ENCODE measurements around the gene ARPC5.

- PRO-cap, 3 experiments, result no peak in any of the 3 experiments
- RAMPAGE, long total RNA, 4 experiments, result no peak in any of the 4 experiments
- RRBS, result no CpG with 5 or more reads among the region's 7 CpGs
Observed at GRCh38 chr1:183134534-183135457, 51.3 kb upstream of the LAMC2 start.

- PRO-cap, 3 experiments, result no peak in any of the 3 experiments
- RAMPAGE, long total RNA, 4 experiments, result no peak in any of the 4 experiments
- RRBS, result no CpG with 5 or more reads among the region's 6 CpGs
Observed at GRCh38 chr1:183304495-183305124, 113.6 kb downstream of the NMNAT2 start.

DNA sequence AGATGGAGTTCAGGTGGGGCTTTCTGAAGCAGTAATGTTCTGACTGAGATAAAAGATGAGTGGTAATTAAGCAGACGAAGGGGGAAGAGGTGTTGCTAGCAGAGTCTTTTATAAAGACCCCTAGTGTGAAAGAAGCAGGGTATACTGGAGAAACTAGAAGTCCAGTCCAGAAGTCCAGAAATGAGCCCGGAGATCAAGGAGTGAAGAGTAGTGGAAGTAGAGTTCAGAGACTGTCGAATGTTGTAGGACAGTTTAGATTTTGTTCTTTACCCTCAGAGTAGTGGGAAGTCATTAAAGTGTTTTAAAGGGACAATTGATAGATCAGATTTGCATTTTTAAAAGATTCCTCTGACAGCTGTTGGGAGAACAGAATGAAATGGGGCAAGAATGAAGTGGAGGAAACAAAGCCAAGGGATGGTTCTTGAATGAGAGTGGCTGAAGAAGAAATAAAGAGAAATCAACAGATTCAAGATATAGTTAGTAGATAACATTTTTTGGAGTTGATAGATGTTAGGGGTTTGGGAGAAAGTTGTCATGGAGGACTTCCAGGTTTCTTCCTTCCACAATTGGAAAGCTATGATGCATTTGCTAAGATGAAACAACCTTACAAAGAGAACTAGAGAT is 39.2 kb downstream of the SMG7 start:
- PRO-cap, 3 experiments, result no peak in any of the 3 experiments
- RAMPAGE, long total RNA, 4 experiments, result no peak in any of the 4 experiments
- RRBS, result no CpG with 5 or more reads among the region's 3 CpGs

DNA sequence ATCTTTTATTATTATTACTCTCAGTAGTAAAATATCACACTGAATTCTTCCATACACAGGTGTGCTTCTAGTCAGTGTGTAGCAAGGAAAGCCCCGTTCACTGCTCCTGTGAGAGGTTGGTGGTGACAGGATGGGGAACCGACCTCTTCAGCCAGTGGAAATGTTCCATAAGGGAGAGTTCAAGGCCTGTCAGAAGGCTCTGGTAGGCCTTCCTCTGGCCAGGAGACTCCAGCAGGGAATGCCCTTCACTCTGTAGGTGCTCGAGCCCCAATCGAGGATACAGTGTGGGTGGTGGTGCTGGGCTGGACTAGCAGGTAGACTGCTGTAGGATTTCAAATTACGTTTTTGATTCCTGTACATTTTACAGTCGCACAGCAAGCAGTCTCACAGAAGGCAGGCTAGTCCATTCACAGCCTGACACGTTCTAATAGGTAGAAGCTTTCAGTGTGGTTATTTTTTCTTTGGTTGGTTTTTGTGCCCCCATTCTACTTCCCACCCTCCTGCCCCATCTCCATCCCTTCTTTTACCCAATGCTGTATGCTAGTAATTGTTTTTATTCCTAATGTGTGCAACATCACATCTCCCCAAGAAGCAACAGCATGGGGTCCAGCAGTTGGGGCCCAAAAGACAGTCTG is 37.8 kb downstream of the NCF2 start:
- PRO-cap, 3 experiments, result peak in 1 of 3 experiments; most common plus-strand start position 273 of the sequence (in 1)
- RAMPAGE, long total RNA, 4 experiments, result no peak in any of the 4 experiments
- RRBS, result no CpG with 5 or more reads among the region's 7 CpGs

GRCh38 chr1:183567495-183567928 is 22.7 kb downstream of the NCF2 start:
- PRO-cap, 3 experiments, result no peak in any of the 3 experiments
- RAMPAGE, long total RNA, 4 experiments, result no peak in any of the 4 experiments
- RRBS, result no CpG with 5 or more reads among the region's 4 CpGs

DNA sequence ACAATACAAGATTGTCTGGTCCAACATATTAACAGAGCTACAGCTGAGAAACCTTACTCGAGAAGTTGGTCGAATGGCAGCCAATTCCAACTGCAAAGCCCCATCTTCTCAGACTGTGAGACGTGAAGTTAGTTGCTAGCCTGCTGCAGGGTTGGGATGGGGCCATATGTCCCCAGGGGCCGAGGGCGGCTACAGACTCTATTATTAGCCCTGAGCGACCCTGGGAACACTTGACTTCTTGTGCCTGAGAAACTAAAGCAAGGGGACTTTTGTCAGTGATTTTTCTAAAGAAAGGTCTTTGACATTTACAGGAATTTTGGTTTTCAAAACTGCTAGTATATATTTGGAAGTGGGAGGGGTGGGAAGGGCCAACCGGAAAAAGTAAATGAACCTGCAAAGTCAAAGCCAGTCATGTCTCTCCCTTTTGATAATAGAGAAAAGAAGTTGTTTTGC is 13.7 kb downstream of the NCF2 start:
- PRO-cap, 3 experiments, result no peak in any of the 3 experiments
- RAMPAGE, long total RNA, 4 experiments, result no peak in any of the 4 experiments
- RRBS, result no CpG with 5 or more reads among the region's 7 CpGs

- PRO-cap, 3 experiments, result peak in 2 of 3 experiments; most common minus-strand start chr1:183604993 (in 2)
- RAMPAGE, long total RNA, 4 experiments, result no peak in any of the 4 experiments
- RRBS, result no CpG with 5 or more reads among the region's 9 CpGs
Observed at GRCh38 chr1:183604902-183605357, 14.7 kb upstream of the NCF2 start.

GRCh38 chr1:183635372-183636231 is at the start of gene ARPC5:
TSS of gene ARPC5 (minus strand) at chr1:183635783.
- PRO-cap, 3 experiments, result peak in 3 of 3 experiments; most common plus-strand start chr1:183636109 (in 3); most common minus-strand start chr1:183635581 (in 1)
- RAMPAGE, long total RNA, 4 experiments, result start-site peak on the plus strand in 2 of 4 experiments, at chr1:183636045-183636153 at its widest, 18 to 29 reads per replicate; start-site peak on the minus strand in 4 of 4 experiments, at chr1:183635675-183635903 at its widest, 899 to 2,193 reads per replicate
- RRBS, result under 1% methylated on average over 20 of the region's 79 CpGs

GRCh38 chr1:183809778-183810657 is 5.1 kb downstream of the RGL1 start:
- PRO-cap, 3 experiments, result no peak in any of the 3 experiments
- RAMPAGE, long total RNA, 4 experiments, result no peak in any of the 4 experiments
- RRBS, result no CpG with 5 or more reads among the region's 6 CpGs

- PRO-cap, 3 experiments, result no peak in any of the 3 experiments
- RAMPAGE, long total RNA, 4 experiments, result start-site peak on the plus strand in 1 of 4 experiments, at chr1:183884731-183884938 at its widest, 34 reads per replicate
- RRBS, result no CpG with 5 or more reads among the region's 6 CpGs
Observed at GRCh38 chr1:183884523-183885128, 79.7 kb downstream of the RGL1 start.

GRCh38 chr1:183897481-183898197 is 92.7 kb downstream of the RGL1 start:
- PRO-cap, 3 experiments, result no peak in any of the 3 experiments
- RAMPAGE, long total RNA, 4 experiments, result start-site peak on the plus strand in 2 of 4 experiments, at chr1:183897614-183897926 at its widest, 10 to 39 reads per replicate
- RRBS, result no CpG with 5 or more reads among the region's 13 CpGs

- PRO-cap, 3 experiments, result no peak in any of the 3 experiments
- RAMPAGE, long total RNA, 4 experiments, result no peak in any of the 4 experiments
- RRBS, result no CpG with 5 or more reads among the region's 1 CpG
Observed at GRCh38 chr1:183956703-183957023, 80.9 kb downstream of the COLGALT2 start.

- PRO-cap, 3 experiments, result no peak in any of the 3 experiments
- RAMPAGE, long total RNA, 4 experiments, result no peak in any of the 4 experiments
- RRBS, result no CpG with 5 or more reads among the region's 2 CpGs
Observed at GRCh38 chr1:184050895-184051150, 707 bp upstream of the TSEN15 start.

GRCh38 chr1:184395860-184396338 is 9.1 kb downstream of the C1orf21 start:
- PRO-cap, 3 experiments, result no peak in any of the 3 experiments
- RAMPAGE, long total RNA, 4 experiments, result no peak in any of the 4 experiments
- RRBS, result no CpG with 5 or more reads among the region's 2 CpGs

DNA sequence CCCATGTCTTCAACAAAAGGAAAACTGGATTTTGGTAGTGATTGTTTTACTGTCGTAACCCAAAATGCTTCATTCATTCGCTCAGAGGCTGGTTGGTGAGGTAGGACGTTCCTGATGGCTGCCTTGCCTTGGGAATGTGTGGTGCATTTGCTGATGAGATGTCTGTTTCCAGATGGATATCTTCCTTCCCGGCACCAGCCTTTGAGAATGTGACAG is 117.5 kb downstream of the C1orf21 start:
- PRO-cap, 3 experiments, result no peak in any of the 3 experiments
- RAMPAGE, long total RNA, 4 experiments, result no peak in any of the 4 experiments
- RRBS, result no CpG with 5 or more reads among the region's 4 CpGs

DNA sequence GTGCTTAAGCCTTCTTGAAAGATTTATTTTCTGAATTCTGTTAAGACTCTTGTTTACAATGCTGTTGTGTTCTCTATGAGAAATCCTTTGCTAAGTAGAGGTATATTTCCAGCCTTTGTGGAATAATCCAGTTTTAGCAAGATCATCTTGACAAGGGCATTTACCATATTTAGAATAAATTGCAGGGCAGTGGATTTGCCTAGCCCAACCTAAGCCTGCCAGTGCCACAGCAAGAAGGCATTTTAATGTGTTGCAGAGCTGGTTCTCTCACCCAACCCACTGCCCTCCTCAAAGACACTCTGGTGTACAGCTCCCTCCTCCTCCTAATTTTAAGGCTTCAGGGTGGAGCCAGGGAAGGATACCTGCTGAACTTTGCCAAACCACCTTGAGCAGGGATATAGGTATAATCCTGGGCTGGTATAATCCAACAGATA is 174.1 kb downstream of the C1orf21 start:
- PRO-cap, 3 experiments, result no peak in any of the 3 experiments
- RAMPAGE, long total RNA, 4 experiments, result no peak in any of the 4 experiments

DNA sequence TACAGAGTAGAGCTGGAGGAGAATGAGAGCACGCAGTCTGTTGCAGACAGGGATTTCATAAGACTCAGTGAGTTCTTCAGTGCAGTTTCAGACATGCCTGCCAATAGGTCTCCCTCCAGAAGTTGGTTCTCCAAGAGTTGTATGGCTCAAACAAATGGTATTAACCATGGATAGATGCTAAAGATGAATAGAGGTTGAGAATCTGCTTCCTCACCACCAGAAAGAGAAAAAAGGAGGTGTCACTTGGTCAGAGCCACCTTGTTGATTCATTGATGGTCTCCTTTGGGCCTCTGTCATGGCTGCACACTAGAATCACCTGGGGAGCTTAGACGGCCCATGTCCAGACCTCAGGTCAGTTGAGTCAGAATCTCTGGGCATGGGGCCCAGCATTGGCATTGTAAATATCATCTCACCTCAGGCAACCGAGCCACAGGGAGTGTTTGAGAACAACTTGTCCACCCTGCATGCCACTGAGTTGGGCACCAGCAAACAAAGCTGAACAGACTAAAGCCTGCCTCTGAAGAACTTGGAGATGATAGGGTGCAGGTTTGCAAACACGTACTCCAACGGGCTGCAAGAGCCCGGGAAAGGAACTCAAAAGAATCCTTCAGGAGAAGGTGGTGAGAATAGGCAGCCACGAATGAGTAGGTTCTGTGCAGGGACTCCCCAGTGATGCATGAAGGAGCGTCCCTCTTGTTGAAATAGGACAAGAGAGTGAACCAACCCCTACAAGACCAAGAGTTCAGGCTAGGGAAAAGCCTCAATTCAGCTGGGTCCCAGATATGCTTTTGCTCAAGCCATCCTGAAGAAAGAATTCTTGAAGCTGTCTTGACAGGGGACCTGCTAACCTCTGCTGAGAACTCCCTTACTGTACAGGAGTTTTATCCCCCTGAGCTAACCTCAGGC is 121.8 kb downstream of the EDEM3 start:
- PRO-cap, 3 experiments, result no peak in any of the 3 experiments
- RAMPAGE, long total RNA, 4 experiments, result no peak in any of the 4 experiments
- RRBS, result no CpG with 5 or more reads among the region's 8 CpGs

GRCh38 chr1:184973303-184973898 is 907 bp downstream of the NIBAN1 start:
- PRO-cap, 3 experiments, result peak in 3 of 3 experiments; most common plus-strand start chr1:184973800 (in 2); most common minus-strand start chr1:184973749 (in 2)
- RAMPAGE, long total RNA, 4 experiments, result no peak in any of the 4 experiments
- RRBS, result 0% methylated on average over 1 of the region's 23 CpGs

- PRO-cap, 3 experiments, result peak in 3 of 3 experiments; most common plus-strand start chr1:185156500 (in 3); most common minus-strand start chr1:185156264 (in 3)
- RAMPAGE, long total RNA, 4 experiments, result no peak in any of the 4 experiments
- RRBS, result 4% methylated on average over 3 of the region's 21 CpGs
Observed at GRCh38 chr1:185155757-185156575, 787 bp downstream of the TRMT1L start.

DNA sequence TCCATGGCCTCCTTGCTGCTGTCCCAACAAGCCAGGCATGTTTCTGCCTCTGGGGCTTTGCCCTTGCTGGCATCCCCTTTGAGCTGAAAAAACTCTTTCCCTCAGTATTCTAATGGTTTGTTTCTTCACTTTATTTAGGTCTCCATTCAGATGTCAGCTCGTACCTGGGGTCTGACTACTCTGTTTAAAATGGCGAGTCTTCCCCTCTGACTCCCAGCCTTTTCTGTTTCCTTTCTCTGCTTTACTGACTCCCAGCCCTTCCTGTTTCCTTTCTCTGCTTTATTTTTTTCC is 8.7 kb downstream of the SWT1 start:
- PRO-cap, 3 experiments, result peak in 1 of 3 experiments; most common minus-strand start position 225 of the sequence (in 1)
- RAMPAGE, long total RNA, 4 experiments, result no peak in any of the 4 experiments
- RRBS, result no CpG with 5 or more reads among the region's 2 CpGs

Data from adrenal gland (tissue), 7 donors.